ENCODE data around the genes CDC20B and IL31RA.

DNA sequence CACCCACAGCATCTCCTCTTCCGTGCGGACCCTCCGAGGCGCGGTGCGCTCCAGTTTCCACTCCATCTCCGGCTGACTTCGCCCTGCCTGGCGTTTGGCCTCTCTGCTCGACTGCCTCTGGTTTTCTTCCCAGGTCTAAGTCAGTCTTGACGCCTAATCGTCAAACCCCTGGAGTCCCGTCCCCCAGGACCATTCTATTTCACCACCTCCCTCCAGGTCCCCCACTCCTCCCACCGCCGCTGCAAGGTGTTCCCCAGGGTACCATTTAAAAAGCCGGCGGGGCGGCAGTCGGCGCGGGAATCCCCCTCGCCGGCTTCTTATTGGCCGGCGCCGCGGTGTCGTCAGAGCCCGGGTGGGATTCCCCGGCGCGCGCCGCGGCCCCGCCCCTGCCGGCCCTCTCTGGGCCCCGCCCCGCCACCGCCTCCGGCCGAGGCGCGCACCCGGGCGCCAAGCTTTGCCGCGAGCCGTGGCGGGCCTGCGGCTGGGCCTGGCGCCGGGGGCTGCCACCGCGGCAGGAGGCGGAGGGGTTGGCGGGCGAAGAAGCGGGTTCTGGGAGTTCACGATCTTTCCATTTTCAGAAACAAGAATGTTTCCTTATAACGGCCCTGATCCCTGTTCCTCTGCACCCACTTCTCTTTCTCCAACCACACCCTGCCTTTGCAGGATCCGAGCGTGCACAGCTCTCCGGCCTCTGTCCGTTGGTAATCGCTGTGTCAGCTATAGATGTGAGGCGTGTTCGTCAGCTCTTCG lies at the start of gene CDC20B:
CDC20B (minus strand) TSS at position 243 of the 750 bp plus-strand sequence.
- PRO-cap = bidirectional peak, plus-strand start at position 457 of the sequence, minus-strand start at position 290 of the sequence

- PRO-cap = bidirectional peak, plus-strand start at chr5:55176670, minus-strand start at chr5:55176518
Observed at GRCh38 chr5:55176345-55176816, 3.4 kb upstream of the CDC20B start.

GRCh38 chr5:55227515-55228197 lies 541 bp upstream of the MCIDAS start:
- PRO-cap = no peak

DNA sequence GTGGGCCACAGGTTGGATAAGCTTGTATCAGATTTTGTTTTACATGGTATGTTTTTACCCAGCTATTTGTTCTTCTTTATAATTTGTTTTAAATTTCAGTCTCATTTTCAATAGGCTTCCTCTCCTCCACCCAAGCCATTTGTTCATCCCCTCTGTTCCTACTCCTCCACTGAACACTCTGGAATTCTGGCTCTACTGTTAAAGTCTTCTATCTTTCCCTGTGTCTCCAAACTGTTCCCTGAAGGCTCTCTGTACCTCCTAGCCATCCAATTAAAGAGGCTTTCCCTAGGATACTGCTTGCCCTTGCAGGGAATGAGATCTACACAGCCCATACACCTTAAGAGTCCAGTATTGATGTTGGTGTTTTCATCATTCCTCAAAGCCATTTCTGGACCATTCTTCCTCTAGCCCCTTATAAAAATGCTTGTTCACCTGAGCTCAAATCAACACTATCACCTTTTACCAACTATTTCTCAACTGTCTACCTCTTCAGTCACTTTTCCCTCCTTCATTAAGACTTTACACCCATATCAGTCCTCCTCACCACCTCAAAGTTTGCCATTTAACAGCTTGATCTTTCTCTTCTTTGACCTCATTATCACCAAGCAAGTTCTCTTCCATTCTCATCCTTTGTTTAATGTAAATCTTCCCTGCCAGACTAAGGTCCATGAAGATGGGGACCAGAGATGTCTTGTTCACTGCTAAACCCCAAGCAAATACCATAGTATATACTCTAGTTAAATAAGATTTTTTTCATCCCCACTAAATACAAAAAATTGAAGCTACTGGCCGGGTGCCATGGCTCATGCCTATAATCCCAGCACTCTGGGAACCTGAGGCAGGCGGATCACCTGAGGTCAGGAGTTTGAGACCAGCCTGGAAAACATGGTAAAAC lies 68.9 kb downstream of the PLPP1 start:
- PRO-cap = no peak

GRCh38 chr5:55533965-55534149 lies 907 bp downstream of the PLPP1 start:
- PRO-cap = no peak

- PRO-cap = bidirectional peak, plus-strand start at chr5:55535183, minus-strand start at chr5:55534964
Observed at GRCh38 chr5:55535123-55535299, 247 bp upstream of the PLPP1 start.

DNA sequence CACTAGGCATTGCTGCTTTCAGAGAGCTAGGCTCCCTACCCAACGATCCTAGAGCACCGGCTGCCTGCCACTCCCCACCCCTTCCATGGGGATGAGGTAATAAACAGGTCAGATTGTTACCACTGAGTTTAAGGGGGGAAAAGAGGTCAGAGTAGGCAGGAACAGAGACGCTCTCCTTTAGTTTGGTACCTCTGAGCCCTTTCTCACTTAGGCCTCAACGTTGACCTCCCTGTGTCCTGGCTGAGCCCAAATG lies 462 bp upstream of the PLPP1 start:
- PRO-cap = no peak

- PRO-cap = no peak
Observed at GRCh38 chr5:55851189-55851684, at the start of gene IL31RA. Gene IL31RA (plus strand): TSS chr5:55851357.

DNA sequence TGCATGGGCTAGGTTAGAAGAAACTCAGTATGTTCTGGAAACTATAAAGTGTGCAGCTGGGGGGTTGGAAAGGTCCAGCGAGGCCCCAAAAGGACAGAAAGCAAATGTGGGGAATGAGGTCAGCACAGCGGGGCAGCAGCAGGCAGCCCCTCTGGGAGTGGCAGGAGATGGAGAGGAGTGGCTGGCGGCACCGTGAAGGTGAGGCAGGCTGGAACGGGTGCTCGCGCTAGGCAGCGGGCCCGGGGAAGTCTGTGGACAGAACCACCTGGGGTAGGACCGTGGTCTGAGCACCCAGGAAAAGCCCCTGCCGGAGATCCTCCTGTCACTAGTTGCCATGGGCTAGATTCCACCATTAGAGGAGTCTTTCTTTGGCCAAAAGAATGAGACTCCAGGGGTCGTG lies 61.4 kb downstream of the IL6ST start:
- PRO-cap = no peak

DNA sequence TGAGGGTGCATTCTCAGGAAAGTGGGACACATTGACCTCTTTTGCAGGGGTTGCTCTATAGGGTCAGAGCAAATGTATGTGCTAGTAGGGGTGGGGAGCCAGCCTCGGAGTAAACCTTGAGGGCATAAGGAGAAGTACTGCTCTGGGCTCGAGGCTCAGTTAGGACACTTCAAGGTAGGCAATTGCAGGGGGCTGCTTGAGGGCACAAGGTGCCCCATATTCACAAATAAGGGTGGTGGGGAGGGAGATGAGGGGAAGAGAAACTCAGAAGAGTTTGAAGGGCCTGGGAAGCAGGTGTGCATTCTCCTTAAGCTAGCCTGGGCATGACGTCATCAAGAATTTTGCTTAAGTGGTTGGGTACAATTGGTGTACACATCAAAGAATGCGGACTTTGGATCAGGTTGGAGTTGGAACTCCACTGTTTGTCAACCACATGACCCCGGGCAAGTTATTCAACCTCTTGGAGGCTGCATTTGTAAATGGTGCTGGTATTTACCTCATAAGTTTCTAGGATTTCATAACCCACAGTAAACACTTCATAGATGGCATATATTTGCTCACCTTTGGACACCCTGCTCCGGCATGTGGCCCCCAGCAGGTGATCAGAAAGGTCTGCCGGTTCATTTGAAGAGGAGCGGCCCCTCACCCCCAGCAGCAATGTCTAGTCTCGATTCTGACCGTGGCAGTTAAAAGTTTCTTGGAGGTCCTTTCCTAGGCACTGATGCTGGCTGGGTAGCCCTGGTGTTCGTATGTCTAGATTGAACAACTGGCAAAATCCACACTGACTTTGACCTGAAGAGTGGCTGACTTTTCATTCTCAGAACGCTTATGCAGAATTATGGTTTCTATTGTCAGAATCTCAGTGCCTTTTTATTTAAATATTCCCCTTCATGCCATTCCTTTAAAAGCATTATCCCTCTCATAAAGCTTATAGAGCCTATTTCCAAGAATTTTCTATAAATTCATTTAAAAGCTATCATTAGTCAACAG lies 60.7 kb downstream of the IL6ST start:
- PRO-cap = bidirectional peak, plus-strand start at position 375 of the sequence, minus-strand start at position 325 of the sequence

GRCh38 chr5:55975217-55975688 lies 19.5 kb downstream of the IL6ST start:
- PRO-cap = no peak

GRCh38 chr5:56116452-56117310 lies 116.4 kb downstream of the ANKRD55 start:
- PRO-cap = no peak

- PRO-cap = no peak
Observed at GRCh38 chr5:56126910-56127194, 106.3 kb downstream of the ANKRD55 start.

DNA sequence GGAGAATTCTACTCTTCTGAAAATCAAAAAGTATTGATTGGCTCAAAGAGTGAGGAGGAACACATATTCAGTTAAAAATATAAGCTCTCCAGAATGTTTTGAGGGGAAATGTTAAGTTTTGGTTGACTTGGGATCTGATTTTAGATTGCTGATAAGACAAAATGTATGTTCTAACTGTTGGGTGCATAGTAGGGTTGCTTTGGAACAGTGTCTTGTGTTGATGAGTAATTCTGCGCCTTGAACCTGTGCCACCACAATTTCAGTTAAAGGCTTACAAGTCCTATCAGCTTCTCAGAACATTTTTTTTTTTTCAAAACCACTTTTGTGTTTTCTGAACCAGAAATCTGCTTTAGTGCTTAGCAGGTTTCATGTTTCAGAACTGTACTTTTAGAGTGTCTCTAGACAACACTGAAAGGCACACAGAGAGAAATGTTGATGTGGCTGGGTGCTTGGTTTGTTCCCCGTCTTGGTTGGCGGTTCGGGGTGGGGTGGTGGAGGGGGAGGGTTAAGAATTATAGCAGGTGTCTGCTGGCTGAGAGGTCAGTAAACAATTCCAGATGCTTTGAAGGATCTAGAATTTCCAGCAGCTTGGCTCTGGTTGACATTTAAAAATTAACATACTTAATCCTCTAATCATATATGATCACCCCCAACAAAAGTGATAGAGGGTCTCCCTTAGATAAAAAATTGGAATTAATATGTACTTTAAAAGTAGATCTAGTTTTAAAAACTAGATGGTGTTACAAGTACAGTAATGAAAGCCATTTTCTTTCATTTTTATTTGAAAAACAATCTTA lies 84.6 kb downstream of the ANKRD55 start:
- PRO-cap = no peak

GRCh38 chr5:56221731-56222180 lies 11.4 kb downstream of the ANKRD55 start:
- PRO-cap = no peak

- PRO-cap = no peak
Observed at GRCh38 chr5:56612994-56613370, 202.4 kb upstream of the MAP3K1 start.

DNA sequence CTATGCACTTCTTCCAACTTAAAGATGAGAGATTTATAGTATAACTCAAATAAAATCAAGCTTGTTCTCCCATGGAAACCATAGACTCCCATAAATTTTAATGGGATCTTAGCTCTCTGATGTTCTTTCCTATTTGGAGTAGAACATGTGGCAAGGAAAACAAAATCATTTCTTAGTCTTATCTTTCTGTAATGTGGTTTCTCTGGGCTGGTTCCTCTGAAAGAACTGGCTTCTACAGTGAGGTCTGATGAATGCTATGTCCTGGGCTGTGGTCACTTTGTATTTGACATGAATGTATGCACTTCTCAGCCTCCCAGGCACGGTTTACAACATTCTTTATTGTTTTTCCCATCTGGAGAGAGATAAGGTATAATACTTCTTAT lies 47.1 kb downstream of the ACTBL2 start:
- PRO-cap = no peak

DNA sequence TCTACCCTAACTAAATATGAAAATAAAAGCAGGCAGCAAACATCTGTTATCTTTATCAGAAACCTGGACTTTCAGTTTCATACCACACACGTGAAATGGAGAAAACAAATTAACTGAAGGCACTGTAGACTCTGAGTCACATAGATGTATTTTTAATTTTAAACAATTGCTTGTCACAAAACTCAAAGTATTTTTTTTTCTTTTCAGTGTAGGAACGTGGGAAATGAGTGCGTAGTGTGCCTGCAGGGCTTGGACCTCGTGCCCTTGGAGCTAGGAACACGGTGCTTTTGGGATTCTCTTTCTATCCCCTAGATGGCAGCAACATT lies 16.6 kb upstream of the ACTBL2 start:
- PRO-cap = no peak

DNA sequence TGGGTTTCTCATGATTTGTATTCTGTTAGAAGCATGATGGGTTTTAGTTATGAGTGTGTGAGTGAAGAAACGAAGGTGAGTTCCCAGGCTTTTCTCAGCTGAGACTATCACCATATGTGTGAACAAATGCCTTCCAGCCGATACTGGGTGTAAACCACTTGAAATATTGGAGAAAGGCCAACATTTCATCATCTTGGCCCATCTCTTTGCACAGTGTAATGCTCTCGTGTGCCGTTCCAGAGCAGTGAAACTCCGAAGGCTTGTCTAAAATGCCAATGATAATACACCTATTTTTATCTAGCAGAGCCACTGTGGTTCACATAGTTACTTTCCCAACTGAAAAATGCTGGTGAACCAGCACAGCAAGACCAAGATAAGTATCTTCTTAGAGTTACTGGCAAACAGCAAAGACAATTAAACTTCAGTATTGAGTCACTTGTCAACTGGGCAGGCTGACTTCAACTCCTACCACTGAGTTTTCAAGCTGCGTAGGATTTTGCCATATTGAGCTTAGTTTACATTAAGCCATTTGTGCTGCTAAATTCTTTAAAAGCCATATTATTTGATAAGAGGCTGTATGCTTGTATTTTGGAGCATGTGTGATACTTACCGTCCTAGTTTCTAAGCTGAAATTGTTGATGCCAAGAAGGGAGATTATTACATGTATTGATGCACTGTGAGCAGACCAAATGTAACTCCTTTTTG lies 379.9 kb upstream of the ACTBL2 start:
- PRO-cap = no peak

GRCh38 chr5:57889399-57889941 lies 406.9 kb upstream of the ACTBL2 start:
- PRO-cap = no peak